Mesothelial cell of epicardium (in vitro differentiated cells): Measurements from ENCODE around the genes CT83 and KIAA1210.

- PRO-cap: no peak
Measured at GRCh38 chrX:114040231-114040545, 543.7 kb upstream of the HTR2C start.

- PRO-cap: no peak
Measured at GRCh38 chrX:114999155-114999573, 18.3 kb downstream of the IL13RA2 start.

- PRO-cap: no peak
Measured at GRCh38 chrX:115573352-115573634, 12.3 kb downstream of the PLS3 start.

- PRO-cap: no peak
Measured at GRCh38 chrX:115935821-115936520, 234.6 kb upstream of the AGTR2 start.

GRCh38 chrX:115960586-115961302 lies 209.8 kb upstream of the AGTR2 start:
- PRO-cap: no peak

DNA sequence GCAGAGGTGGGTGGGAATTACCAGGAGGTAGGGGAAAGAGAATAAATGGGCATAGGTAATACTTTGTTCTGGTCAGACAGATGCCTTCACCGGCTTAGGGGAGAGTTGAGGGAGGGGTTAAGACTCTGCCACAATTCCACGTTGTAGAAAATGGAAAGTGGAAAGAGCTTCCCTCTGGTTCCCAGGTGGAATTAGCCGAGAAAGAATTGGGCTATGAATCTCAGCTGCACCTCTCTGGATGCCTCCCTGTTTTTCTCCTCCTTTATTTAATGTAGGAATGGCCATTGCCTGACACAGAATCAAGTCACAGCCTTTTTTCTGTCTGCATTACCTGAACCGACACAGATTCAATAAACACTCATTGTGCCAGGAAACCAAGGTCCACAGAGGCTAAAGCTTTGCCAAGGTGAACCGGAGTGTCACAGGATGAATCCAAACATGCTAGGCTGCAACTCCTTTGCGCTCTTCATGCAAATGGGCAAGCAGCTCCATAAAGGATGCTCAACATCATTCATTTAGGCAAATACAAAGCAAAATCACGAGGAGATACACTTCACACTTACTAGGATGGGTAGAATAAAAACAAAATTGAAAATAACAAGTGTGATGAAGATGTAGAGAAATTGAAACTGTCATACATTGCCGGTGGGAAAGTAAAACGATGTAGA lies 199.9 kb upstream of the AGTR2 start:
- PRO-cap: no peak

- PRO-cap: no peak
Measured at GRCh38 chrX:116272198-116272903, 101.8 kb downstream of the AGTR2 start.

DNA sequence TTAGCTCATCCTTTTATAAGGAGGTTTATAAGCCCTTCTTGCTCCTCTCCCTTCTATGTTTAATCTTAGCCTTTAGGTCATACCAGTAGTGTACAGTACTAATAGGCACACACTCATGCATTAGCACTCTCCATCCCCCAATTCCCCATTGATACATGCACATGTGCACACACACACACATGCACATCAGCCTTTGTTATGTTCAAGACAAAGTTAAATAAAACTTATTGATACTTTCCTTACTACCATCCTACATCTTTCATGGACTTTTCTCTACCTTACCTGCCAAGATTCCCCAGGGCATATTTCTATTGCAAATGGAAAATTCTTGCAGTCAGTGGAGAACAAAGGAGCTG lies 1.1 kb upstream of the SLC6A14 start:
- PRO-cap: no peak

DNA sequence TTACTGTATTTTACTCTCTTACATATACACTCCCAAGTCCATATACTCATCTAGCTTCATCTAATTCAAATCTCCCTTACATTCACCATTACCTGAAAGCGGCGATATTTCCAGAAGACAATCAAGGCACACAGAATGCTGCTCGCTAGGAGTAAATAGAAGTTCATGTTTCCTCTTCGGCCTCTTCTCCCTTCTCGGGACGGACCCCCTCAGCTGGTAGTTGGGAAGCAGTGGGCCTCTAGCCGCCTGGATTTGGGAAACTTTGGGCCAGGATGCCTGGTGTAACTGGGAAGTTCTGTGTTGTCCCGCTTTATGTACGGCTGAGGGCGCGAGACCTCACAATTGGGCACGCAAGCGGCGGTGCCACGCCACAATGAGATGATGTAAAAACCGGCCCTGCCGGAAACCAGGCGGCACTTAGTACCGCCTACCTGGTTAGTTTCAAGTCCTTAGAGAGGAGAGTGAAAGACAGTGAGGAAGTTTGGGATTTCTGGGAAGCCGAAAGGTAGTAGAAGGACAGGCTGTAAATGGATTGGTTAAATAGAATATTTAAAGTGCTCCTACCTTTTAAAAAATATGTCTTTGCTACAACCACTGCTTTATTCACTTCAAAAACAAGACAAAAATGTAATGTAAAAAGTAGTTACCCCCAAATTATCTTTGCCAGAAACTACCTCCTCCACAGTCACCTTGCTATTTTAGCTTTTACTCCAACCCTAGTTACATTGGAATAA lies at the start of gene CT83:
CT83 (minus strand) TSS at position 287 of the 734 bp plus-strand sequence.
- PRO-cap: no peak

GRCh38 chrX:118189590-118189982 lies 73.0 kb upstream of the KLHL13 start:
- PRO-cap: no peak

DNA sequence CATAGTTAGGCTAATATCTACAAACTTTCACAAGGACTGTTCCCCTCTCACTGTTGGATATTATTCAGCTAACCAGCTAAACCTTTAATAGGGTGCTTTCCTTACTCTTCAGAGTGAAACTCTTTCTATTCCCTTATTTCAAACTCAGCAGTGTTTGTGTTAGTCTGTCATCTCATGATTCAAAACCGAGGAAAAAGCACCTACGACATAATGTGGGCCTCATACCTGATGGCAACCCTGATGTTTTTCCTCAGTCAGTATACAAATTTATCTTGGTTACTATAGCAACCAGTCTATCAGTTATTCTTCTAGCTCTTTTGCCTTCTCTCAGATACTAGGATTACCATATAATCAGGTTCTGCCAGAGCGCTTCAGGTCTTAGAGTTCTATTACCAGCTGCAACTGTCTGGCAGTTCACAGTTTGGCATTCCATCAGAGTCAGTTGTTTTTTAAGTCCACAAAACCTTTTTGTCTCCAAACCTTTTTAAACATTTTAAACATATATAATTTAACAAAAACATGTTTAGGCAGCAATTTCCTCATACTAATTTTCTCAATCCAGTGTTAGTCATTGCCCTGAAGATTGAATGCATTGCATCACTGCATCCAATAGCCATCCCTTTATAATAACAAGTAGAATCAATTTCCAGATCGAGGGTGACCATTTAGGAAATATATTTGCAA lies 7.3 kb downstream of the WDR44 start:
- PRO-cap: no peak

- PRO-cap: no peak
Measured at GRCh38 chrX:118355432-118355987, 9.6 kb downstream of the WDR44 start.

DNA sequence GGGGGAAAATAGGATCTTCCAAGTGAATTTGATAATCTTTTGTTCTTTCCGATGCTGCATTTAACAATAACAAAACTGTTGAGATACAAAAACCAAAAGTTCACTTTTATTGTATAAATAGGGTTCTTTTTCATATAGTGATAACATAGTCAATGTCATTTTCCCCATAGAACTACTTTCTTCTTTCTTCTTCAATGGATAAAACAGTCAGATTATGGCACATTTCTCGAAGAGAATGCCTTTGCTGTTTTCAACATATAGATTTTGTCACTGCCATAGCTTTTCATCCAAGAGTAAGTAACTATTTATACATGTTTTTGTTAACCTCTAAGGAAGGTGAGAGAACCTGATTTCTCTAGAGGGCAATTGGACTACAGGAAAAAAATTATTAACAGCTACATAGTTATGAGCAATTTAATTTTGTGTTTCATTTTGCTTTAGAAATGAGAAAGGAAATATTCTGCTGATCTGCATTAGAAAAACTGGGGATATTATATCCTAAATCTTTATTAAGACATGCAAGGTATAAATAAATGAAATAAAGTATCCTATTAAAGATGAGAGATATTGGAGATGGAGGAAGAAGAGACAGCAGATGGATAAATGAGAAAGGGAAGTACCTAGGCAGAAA lies 59.0 kb upstream of the DOCK11 start:
- PRO-cap: no peak

- PRO-cap: no peak
Measured at GRCh38 chrX:118767170-118767722, 39.8 kb downstream of the IL13RA1 start.

GRCh38 chrX:118824257-118824797 lies 703 bp downstream of the ZCCHC12 start:
- PRO-cap: no peak

DNA sequence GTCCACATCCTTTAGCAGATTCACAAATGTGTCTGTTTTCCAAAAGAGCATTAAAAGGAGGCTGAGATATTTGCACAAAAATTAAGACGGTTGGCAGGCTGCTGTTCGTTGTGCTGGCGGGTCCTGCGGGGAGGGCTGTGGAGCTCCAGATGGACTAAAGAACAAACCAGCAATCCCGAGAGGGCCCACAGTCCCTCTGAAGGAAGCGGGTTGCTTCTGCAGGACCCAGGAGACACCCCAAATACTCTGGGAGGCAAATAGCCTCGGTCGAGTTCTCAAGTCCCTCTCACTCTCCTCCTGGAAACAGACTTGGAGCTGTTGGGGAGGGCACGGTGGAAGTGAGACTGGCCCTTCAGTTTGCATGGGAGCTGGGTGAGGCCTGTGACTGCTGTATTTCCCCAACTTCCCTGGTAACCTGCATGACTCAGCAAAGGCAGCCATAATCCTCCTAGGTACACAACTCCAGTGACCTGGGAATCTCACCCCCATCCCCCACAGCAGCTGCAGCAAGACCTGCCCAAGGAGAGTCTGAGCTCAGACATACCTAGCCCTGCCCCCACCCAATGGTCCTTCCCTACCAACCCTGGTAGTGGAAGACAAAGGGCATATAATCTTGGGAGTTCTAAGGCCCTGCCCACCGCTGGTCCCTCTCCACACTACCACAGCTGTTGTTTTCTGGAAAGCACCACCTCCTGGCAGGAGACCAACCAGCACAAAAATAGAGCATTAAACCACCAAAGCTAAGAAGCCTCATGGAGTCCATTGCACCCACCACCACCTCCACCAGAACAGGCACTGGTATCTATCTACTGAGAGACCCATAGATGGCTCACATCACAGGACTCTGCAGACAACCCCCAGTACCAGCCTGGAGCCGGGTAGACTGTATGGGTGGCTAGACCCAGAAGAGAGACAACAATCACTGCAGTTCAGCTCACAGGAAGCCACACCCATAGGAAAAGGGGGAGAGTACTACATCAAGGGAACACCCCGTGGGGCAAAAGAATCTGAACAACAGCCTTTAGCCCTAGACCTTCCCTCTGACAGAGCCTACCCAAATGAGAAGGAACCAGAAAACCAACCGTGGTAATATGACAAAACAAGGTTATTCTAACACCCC lies 17.9 kb downstream of the LONRF3 start:
- PRO-cap: no peak

- PRO-cap: no peak
Measured at GRCh38 chrX:119015625-119016070, 41.2 kb downstream of the LONRF3 start.

- PRO-cap: no peak
Measured at GRCh38 chrX:119030257-119030642, 42.5 kb upstream of the CT47C1 start.

DNA sequence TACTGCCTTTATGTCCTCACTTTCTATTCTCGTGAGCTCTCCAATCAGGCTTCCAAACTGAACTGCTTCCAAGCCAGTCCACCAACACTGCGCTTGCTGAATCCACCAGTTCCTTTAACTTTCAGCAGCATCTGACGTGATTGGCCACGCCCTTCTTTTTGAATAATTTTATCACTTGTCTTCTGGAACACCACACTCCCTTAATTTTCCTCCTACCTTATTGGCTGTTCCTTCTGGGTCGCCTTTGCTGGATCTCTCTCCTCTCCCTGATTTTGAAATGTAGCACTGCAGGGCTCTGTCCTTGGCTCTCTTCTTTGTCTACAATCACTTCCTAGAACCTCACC lies at the start of gene KIAA1210:
KIAA1210 (minus strand) TSS at position 89 of the 344 bp plus-strand sequence.
- PRO-cap: no peak

DNA sequence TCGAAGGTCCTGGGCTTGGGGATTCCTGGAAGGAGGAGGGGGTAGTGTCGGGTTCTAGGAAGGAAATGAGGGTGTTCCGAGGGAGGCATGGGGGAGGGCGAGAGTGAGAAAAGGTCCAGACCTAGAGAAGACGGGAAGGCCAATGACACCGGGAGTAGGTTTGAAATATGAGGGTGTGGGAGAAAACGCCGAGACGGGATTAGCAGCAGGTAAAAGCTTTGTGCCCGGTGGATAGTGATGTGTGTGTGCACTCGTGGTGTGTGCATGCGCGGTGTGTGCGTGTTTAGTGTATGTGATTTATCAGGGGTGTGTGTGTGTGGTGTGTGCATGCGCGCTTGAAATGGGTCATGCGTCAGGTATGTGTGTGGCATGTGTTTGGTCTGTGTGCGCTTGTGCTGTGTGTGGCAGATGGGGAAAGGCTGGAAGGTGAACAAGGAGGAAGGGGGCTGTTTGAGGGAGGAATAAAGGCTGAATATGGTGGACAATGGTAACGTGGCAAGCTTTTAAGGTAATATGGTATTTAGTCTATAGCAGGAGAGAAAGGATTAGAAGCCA lies 1.0 kb downstream of the PGRMC1 start:
- PRO-cap: no peak